Uterus (tissue), 7 donors: ENCODE measurements around a stretch of chr2.

DNA sequence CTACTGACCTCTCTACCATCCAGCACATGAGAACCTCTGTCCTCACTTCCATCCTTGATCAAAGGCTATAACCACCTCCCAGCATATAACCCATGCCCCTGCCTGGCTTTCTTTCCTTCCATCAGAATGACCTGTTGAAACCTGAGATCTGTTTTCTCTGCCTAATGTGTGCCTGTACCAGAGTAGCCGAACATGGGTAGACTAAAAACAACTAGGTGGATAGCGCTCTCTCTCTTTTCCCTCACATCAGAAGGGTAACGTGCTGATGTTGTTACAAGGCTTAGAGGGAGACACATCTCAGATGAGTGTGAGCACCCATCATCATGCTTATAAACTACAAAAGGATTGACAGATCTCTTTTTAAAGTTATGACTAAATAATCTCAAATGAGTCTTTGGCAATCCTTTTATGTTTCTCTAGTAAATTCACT, 75.4 kb upstream of the CCDC141 start:
- PRO-cap, 4 experiments, result no peak in any of the 4 experiments
- RAMPAGE, long total RNA, 2 experiments, result no peak in any of the 2 experiments
- RRBS, result no CpG with 5 or more reads among the region's 3 CpGs

DNA sequence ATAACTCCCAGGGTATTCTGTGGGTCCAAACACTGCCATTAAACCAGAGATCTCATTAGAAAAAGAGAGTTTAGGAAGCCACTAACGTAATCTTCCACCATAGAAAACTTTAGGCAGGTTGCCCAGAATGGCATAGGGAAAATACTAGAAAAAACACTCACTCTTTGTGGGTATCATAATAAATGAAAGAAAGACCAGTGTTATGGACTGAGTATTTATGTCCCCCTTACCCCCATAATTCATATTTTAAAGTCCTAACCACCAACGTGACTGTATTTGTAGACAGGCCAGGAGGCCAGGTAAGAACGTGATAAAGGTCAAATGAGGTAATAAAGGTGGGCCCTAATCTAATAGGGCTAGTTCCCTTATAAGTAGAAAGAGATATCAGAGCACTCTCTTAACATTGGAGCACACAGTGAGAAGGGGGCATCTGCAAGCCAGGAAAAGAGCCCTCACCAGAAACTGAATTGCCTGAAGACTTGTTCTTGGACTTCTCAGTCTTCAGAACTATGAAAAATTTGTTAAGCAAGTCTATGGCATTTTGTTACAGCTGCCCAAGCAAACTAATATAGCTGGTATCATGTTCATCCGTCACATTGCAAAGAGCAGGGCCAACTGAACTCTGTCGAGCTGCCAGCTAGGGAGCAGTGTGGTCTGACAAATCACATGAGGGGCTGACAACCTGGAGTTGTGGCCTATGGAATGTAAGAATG, 281.0 kb downstream of the ZNF385B start:
- PRO-cap, 4 experiments, result no peak in any of the 4 experiments
- RAMPAGE, long total RNA, 2 experiments, result no peak in any of the 2 experiments
- RRBS, result no CpG with 5 or more reads among the region's 5 CpGs

DNA sequence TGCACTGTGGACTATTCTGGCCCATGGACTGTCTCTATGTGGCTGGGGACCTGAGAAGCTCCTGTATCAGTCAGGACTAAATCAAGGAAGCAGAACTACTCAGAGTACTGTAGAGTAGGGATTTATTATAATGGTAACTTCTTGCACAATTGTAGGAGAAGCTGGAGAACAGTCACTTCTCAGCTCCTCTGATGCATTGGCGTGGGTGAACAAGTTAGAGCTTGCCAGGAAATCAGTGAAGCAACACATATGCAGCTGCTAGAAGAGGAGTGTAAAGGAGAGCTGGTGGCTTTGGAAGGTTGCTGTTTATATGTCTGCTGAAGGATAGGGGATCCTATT, 215.5 kb upstream of the CWC22 start:
- PRO-cap, 4 experiments, result no peak in any of the 4 experiments
- RAMPAGE, long total RNA, 2 experiments, result no peak in any of the 2 experiments
- RRBS, result no CpG with 5 or more reads among the region's 1 CpG

- PRO-cap, 4 experiments, result no peak in any of the 4 experiments
- RAMPAGE, long total RNA, 2 experiments, result no peak in any of the 2 experiments
- RRBS, result no CpG with 5 or more reads among the region's 32 CpGs
These were observed 107.2 kb upstream of the UBE2E3 start for GRCh38 chr2:180873159-180873687.

DNA sequence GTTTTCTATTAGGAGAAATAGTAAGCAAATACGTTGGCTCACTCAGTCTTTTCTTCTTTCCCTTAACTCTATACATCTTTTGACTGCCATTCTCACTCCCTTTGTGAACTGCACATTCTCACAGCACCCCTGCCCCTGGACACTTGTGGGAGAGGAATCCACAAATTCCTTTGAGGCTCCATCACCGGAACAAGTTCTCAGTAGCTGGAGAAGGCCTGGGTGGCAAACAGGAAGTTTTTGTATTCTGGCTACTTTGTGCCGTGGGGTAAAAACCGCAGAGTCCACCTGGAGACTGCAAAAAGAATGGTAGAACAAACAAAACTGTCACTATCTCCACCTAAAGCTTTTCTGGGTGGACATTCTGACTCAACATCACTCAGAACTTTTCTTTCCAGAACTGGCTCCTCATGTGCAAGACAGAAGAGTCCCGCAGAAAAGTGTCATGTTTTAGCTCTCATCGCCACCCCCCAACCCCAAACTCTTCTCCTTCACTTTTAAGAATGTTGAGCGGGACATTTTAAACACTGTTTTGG, 964 bp upstream of the UBE2E3 start:
- PRO-cap, 4 experiments, result peak in 2 of 4 experiments; most common plus-strand start position 216 of the sequence (in 1)
- RAMPAGE, long total RNA, 2 experiments, result no peak in any of the 2 experiments
- RRBS, result no CpG with 5 or more reads among the region's 7 CpGs

GRCh38 chr2:181014121-181014711, 33.8 kb downstream of the UBE2E3 start:
- PRO-cap, 4 experiments, result no peak in any of the 4 experiments
- RAMPAGE, long total RNA, 2 experiments, result no peak in any of the 2 experiments
- RRBS, result no CpG with 5 or more reads among the region's 3 CpGs

- PRO-cap, 4 experiments, result no peak in any of the 4 experiments
- RAMPAGE, long total RNA, 2 experiments, result no peak in any of the 2 experiments
- RRBS, result no CpG with 5 or more reads among the region's 3 CpGs
These were observed 151.6 kb upstream of the ITGA4 start for GRCh38 chr2:181305464-181306125.

GRCh38 chr2:181309679-181310060, 147.5 kb upstream of the ITGA4 start:
- PRO-cap, 4 experiments, result no peak in any of the 4 experiments
- RAMPAGE, long total RNA, 2 experiments, result no peak in any of the 2 experiments
- RRBS, result no CpG with 5 or more reads among the region's 3 CpGs

DNA sequence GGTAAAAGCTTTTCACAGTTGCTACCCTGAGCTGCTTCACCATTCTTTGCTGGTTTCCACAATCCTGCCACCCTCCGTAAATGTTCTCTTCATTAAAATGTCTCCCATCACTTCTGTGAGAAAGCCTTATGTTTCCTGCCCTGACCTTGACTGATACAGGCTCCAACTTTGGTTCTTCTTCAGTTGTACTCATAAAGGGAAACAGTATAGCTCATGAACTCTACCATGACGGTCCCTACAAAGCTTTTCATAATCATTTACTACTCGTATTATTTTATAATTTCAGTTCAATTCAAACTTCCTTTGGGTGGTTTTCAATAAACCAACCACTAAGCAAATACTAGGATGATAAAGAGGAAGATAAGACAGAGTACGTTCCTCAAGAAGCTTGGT, 62.1 kb upstream of the ITGA4 start:
- PRO-cap, 4 experiments, result no peak in any of the 4 experiments
- RAMPAGE, long total RNA, 2 experiments, result no peak in any of the 2 experiments
- RRBS, result no CpG with 5 or more reads among the region's 4 CpGs

DNA sequence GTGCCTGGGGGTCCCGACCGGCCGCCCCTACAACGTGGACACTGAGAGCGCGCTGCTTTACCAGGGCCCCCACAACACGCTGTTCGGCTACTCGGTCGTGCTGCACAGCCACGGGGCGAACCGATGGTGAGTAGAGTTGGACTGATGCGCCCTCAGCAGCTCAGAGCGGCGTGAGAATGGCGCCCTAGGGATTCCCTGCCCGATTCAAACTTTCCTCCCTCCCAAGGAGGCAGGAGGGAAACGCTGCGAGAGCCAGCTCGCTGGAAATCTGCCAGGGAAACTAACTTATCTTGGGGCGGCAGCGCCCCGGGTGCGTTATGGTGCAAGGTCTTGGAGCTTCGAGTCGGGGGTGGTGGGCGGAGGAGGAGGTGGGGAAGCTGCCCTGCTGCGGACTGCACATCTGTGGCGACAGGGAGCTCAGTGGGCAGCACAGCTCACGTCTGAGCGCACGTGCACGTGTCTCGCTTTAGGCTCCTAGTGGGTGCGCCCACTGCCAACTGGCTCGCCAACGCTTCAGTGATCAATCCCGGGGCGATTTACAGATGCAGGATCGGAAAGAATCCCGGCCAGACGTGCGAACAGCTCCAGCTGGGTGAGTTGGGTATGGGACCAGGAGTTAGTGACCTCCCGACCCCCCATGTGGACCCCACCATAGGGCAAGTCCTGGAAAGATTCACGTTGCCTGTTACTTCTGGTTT, 689 bp downstream of the ITGA4 start:
- PRO-cap, 4 experiments, result peak in 2 of 4 experiments; most common plus-strand start position 403 of the sequence (in 1); most common minus-strand start position 351 of the sequence (in 1)
- RAMPAGE, long total RNA, 2 experiments, result no peak in any of the 2 experiments
- RRBS, result 3% methylated on average over 3 of the region's 46 CpGs

- PRO-cap, 4 experiments, result no peak in any of the 4 experiments
- RAMPAGE, long total RNA, 2 experiments, result no peak in any of the 2 experiments
- RRBS, result no CpG with 5 or more reads among the region's 3 CpGs
These were observed 6.3 kb downstream of the ITGA4 start for GRCh38 chr2:181463495-181463942.

GRCh38 chr2:181683484-181684887, 3.7 kb upstream of the NEUROD1 start:
- PRO-cap, 4 experiments, result no peak in any of the 4 experiments
- RAMPAGE, long total RNA, 2 experiments, result no peak in any of the 2 experiments
- RRBS, result 3% methylated on average over 40 of the region's 105 CpGs

DNA sequence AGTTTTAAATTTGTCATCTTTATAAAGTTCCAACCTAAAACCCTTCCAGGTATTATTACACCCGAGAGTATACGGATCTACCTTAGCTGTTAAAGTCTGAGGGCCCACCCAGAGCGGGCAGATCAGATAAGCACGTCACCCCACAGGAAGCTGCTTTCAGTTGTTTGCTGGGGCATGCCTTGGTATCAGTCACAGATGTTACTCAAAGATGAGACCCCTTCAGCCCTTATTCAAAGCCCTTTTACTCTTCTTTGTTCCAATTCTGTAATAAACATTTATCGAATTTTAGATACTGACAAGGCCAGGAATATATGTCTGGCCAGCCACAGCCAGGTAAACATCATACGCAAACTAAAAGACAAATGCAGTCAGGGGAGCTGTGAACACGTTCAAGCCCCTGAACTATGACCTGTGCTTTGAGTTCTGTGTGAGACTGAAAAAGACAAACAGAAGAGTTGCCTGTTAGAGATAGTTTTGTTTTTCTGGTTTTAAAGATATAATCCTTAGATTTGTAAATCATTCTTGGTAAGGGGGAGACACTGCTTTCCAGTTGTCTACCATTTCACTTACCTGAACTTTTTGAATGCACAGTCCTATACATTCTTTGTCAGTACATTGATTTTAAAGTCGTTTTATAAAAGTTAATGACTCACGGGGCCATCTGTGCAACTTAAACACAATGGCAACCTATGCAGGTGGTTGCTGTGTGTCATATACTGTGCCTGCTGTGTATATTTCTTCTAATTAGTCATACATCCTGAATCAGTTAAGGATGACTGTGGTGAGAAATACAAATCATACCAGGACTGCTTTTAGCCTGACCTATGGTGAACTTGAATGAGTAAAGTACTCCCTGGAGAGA, 100.6 kb upstream of the ITPRID2 start:
- PRO-cap, 4 experiments, result no peak in any of the 4 experiments
- RAMPAGE, long total RNA, 2 experiments, result no peak in any of the 2 experiments
- RRBS, result no CpG with 5 or more reads among the region's 9 CpGs

DNA sequence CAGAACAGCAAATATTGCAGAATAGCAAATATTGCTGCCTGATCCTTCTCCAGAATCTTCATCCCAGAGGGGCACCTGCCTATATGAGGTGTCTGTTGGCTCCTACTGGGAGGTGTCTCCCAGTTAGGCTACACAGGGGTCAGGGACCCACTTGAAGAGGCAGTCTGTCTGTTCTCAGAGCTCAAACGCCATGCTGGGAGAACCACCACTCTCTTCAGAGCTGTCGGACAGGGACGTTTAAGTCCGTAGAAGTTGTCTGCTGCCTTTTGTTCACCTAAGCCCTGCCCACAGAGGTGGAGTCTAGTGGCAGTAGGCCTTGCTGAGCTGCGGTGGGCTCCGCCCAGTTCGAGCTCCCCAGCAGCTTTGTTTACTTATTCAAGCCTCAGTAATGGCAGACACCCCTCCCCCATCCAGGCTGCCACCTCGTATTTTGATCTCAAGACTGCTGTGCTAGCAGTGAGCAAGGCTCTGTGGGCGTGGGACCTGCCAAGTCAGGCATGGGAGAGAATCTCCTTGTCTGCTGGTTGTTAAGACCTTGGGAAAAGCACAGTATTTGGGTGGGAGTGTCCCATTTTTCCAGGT, 87.6 kb upstream of the ITPRID2 start:
- PRO-cap, 4 experiments, result peak in 1 of 4 experiments; most common minus-strand start position 239 of the sequence (in 1)
- RAMPAGE, long total RNA, 2 experiments, result no peak in any of the 2 experiments
- RRBS, result no CpG with 5 or more reads among the region's 9 CpGs

GRCh38 chr2:181892398-181893001, 970 bp downstream of the ITPRID2 start:
- PRO-cap, 4 experiments, result peak in 4 of 4 experiments; most common plus-strand start chr2:181892846 (in 1); most common minus-strand start chr2:181892764 (in 2)
- RAMPAGE, long total RNA, 2 experiments, result no peak in any of the 2 experiments
- RRBS, result 2% methylated on average over 8 of the region's 45 CpGs

GRCh38 chr2:181954101-181954657, 31.5 kb upstream of the PPP1R1C start:
- PRO-cap, 4 experiments, result no peak in any of the 4 experiments
- RAMPAGE, long total RNA, 2 experiments, result no peak in any of the 2 experiments
- RRBS, result no CpG with 5 or more reads among the region's 22 CpGs

GRCh38 chr2:182422801-182423309, 4.0 kb downstream of the PDE1A start:
- PRO-cap, 4 experiments, result no peak in any of the 4 experiments
- RAMPAGE, long total RNA, 2 experiments, result no peak in any of the 2 experiments
- RRBS, result no CpG with 5 or more reads among the region's 3 CpGs

- PRO-cap, 4 experiments, result no peak in any of the 4 experiments
- RAMPAGE, long total RNA, 2 experiments, result no peak in any of the 2 experiments
- RRBS, result no CpG with 5 or more reads among the region's 4 CpGs
These were observed 1.9 kb downstream of the DNAJC10 start for GRCh38 chr2:182717782-182718525.

GRCh38 chr2:182867000-182867372, 549 bp upstream of the FRZB start:
- PRO-cap, 4 experiments, result peak in 4 of 4 experiments; most common plus-strand start chr2:182867242 (in 1); most common minus-strand start chr2:182867162 (in 4)
- RAMPAGE, long total RNA, 2 experiments, result no peak in any of the 2 experiments
- RRBS, result 4% methylated on average over 5 of the region's 27 CpGs

DNA sequence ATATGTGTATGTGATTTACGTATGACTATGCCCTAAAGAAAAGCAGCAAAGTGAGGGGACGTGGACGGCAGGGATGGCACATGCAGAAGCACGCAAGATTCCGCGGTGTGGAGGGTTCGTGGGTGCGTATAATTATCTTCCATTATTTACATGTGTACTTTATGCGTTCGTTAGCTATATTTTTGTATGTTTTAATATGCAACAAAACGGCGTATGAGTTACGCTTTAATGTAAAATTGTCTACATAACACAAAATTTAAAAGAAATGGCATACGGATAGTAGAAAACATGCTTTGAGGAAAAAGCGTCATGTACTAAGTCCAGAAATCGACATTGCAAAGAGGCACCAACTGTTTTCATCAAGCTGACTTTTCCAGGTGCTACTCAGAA, 543 bp upstream of the NUP35 start:
- PRO-cap, 4 experiments, result no peak in any of the 4 experiments
- RAMPAGE, long total RNA, 2 experiments, result no peak in any of the 2 experiments
- RRBS, result no CpG with 5 or more reads among the region's 16 CpGs